Airway epithelial cell (primary cell): ENCODE measurements around a stretch of chr2.

DNA sequence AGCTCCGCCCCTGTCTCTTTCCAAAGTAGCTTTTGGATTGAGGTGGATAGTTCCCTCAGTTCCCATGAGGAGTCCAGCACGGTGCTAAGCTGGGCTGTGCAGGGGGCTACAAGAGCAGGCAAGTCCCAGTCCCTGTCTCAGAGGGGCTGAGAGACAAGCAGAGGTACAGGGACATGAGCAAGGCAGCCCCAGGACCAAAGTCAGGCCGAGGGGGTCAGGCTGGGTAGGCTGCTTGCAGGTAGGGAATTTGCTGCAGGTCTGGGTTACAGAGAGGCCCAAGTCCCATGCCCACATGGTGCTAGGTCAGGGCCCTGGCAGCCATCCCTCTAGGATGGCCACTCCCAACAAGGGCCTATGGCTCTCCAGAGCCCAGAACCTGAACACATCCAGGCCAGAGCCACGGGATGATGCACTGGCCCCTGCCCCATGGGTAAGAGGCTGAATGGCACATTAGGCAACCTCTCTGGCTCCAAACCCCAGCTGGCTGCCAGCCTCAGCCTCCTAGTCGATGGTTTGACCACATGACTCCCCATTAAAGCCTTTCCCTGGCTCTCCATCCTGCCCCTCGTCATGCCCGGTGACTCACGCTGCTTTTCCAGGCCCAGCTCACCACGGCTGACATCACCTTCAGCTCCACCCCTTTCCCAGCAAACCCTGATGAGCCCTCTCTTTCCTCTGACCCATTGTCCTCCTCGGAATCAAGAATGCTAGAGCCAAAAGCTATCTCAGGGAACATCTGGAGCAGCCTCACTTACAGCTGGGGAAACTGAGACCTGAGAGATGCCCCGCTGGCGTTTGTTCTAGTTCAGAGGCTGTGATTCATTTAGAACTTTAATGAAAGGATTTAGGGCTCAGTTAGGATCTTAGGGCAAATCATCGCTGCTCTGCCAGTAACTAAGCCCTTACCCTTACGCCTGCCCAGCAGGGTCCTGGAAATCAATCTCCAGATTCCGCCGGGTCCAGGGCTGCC, 83.6 kb downstream of the SDC1 start:
- RAMPAGE, long total RNA: no peak

DNA sequence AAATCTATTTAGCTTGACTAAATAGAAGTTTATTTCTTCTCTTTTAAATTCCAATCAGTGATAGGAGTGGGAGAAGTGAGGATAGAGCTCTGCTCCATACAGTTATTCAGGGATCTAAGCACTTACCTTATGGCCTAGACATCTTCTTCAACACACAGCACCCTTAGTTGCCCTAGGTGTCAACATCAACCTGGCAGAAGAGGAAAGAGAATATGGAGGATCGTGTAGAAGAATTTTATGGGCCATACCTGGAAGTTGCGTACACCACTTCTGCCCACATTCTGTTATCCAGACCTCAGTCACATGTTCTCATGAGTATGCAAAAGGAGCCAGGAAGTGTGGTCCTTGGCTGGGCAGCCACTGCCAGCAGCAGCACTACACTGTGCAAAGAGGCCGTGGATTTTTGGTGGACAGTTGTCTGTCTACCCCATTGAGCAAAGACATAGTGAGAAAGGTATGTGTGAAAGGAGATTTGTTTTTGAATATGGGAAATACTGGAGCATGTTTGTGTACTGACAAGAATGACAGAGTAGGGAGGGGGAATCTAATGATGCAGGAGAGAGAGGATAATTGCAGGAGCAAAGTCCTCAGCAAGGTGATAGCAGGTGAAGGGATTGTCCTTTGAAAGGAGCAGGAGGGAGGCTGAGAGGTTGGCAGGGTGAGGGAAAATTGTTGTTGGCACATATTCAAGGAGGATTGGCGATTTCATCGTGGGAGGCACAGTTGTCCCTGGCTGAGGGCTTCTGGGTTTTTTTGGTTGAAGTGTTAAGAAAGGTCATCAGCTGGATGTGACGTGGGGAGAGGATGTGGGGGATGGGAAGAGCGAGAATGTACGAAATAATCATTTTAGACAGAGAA, 68.0 kb downstream of the SDC1 start:
- RAMPAGE, long total RNA: no peak

- RAMPAGE, long total RNA: no peak
Measured at GRCh38 chr2:20200672-20201799, 23.9 kb downstream of the SDC1 start.

- RAMPAGE, long total RNA: no peak
Measured at GRCh38 chr2:20215884-20217007, 8.7 kb downstream of the SDC1 start.

DNA sequence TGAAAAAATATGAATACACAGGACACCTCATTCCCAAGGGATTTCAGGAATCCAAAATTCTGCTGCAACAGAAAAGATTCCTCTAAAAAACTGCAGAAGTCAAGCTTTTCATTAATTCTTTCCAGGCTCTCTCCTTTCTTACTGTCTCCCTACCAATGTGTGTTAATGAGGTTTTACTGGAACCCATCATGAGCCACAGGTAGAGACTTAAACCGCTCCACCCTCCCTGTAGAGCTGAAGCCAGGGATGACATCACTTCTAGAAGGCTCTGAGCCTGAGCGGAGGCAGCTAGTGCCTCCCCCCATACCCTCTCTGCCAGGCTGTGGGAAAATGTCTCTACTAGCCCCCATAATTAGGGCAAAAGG, 3.3 kb downstream of the SDC1 start:
- RAMPAGE, long total RNA: no peak

GRCh38 chr2:20370209-20370708, 19.6 kb upstream of the PUM2 start:
- RAMPAGE, long total RNA: no peak

- RAMPAGE, long total RNA: no peak
Measured at GRCh38 chr2:20439122-20439923, 7.6 kb upstream of the RHOB start.

GRCh38 chr2:20446028-20446592, 764 bp upstream of the RHOB start:
- RAMPAGE, long total RNA: no peak

GRCh38 chr2:20446593-20446995, 280 bp upstream of the RHOB start:
- RAMPAGE, long total RNA: no peak

DNA sequence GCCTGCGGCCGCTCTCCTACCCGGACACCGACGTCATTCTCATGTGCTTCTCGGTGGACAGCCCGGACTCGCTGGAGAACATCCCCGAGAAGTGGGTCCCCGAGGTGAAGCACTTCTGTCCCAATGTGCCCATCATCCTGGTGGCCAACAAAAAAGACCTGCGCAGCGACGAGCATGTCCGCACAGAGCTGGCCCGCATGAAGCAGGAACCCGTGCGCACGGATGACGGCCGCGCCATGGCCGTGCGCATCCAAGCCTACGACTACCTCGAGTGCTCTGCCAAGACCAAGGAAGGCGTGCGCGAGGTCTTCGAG, 751 bp downstream of the RHOB start:
- RAMPAGE, long total RNA: no peak

- RAMPAGE, long total RNA: no peak
Measured at GRCh38 chr2:20474017-20474812, 27.3 kb downstream of the RHOB start.

DNA sequence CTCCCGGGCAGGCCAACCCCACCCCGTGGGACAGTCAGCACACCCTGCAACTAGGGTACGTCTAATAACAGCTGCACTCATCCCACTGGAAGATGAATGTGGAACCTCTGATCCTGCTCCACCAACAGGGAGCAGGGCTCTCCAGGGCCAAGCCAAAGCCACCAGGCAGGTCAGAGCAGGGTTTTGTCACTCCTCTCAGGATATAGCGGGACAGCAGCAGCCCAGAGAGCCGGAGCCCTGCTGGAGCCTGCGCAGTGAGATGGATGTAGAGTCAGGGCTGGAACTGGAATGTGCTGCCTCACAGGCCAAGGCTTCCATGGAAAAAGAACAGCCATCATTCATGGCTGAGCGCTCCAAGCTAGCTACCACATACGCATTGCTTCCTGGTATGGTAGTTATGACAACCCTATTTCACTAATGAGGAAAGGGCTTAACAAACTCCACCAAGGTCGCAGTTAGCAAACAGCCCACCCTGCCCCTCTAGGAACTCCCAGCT, 85.3 kb downstream of the HS1BP3 start:
- RAMPAGE, long total RNA: no peak

GRCh38 chr2:20584230-20585055, 66.5 kb downstream of the HS1BP3 start:
- RAMPAGE, long total RNA: no peak

DNA sequence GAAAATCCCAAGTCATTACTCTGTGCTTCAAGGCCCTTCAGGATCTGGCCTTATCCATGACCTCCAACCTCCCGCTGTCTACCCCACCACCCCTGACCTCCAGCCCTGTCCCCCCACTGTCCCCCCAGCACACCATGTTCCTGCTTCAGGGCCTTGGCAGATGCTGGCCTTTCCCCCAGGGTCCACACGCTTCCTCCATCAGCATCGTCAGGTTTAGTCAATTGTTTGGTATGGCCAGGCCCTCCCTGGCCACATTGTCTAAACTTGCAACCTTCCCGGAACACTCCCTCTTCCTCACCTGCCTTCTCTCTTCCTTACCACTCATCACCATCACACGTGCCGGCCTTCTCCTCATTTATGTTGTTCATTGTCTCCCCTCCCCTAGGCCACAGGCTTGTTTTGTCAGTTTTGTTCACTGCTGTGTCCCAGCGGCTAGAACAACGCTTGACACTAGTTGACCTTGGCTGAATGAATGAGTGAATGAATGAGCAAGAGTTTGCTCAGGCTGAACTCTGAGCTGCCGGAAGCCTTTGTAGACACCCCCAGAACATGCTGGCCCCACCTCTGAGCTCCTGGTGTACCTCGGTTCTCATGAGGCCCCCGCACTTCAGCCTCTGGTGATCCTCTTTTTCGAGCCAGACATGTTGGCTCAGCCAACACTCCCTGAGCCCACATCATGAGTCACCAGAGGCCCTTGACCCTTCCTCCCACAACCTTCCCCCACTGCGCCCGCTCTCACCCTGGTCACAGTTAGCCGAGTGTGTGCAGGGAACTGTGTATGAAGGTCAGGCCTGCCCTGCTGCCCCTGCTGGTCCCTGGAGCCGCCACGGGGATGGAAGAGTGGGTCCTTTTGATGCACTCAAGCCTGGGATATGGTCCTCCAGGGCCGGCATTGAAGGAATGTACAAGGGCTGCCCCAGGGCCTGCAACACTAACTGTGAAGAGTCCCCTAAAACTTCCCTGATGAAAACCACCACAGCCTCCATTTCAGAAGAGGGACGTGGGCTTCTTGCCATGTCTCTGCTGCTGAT, 57.6 kb downstream of the HS1BP3 start:
- RAMPAGE, long total RNA: no peak

DNA sequence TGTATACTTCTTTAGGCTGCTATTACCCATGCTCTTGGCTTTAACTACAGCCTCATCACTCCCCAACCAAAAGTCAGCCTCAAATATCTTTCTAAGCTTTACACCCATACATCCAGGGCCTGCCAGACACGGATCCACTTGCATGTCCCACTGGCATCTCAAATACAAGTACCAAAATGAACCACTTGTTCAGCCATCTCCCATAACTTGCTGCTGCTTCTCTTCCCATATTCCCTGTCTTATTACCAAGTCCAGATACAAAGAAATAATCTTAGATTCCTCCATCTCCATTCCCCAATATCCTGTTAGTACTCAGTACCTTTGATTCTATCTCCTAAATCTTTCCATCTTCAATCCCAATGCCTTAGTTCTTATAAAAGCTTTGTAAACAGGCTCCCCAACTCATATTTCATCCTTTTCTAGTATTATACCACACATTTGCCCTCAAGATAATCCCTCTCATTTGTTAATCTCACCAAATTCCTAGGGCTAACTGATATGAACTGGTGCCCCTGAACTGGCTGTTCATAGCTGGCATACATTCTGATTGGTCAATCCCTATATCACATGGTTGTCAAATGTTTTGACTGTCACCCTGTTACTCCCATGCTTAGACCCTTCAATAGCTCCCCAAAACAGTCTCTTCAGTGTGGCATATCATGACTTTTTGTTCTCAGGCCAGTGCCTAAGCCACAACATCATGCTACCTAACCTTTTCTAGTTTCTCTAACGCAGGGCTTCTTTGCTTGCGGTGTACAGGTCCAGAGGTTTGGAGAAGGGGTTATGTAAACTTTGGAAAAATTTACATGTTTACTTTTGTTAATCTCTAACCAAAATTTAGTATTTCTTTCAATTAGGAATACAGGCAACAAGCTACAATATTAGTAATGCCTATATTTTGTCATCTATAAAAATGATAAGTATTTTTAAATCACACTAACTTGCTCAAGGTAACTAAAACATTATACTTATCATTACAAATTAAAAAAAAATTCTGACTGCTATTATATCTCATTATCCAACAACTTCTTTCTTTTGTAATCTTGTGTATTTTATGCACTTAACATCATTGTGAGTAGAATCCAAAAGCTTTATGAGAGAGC, 30.4 kb downstream of the GDF7 start:
- RAMPAGE, long total RNA: no peak

GRCh38 chr2:21002470-21003569, 41.1 kb downstream of the APOB start:
- RAMPAGE, long total RNA: no peak

DNA sequence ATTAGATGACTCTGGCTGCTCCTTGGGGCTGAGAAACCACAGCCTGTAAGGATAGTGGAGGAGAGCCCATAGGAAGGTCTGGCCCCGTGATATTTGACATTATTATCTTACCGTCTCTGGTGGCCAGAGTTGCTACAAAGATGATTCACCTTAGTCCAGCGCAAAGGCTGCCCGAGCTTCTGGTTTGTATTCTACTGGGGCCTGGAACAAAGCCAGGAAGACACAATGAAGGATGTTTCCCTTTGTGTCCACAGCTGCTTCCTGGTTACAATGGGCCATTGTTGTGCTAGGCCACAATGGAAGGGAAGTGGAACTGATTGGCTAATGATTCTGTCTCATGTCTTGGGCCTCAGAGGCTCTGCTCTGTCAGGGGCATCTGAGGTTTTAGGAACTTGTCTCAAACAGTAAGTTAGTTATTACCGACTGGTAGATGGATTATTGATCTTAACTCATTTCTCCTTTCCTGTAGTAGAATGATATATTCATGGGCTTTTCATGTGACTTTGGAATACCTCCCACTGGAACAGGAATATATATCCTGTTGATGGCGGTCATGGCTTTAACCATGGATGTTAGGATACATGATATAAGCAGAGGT, 132.3 kb downstream of the TDRD15 start:
- RAMPAGE, long total RNA: no peak

DNA sequence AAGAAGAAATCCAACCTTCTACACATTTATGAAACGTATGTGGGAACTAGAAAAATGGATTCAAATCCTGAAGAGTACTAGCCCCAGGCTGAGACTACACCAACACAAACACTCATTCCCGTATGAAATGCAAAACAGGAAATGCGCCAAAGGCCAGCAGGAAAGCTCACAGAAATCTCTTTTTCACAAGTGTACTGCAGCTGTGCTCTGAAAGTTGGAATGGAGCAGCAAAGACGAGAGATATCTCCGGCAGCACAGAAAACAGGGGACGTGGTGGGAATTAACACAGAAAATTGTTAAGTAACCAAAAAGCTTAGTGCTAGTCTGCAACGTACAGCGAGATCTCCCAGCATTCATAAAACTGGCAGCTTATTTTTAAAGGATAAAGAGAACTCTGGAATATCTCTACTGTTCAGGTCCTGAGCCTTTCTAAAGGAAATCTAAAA, 913.6 kb downstream of the TDRD15 start:
- RAMPAGE, long total RNA: no peak

GRCh38 chr2:22822326-22822856, 562.6 kb upstream of the KLHL29 start:
- RAMPAGE, long total RNA: no peak

DNA sequence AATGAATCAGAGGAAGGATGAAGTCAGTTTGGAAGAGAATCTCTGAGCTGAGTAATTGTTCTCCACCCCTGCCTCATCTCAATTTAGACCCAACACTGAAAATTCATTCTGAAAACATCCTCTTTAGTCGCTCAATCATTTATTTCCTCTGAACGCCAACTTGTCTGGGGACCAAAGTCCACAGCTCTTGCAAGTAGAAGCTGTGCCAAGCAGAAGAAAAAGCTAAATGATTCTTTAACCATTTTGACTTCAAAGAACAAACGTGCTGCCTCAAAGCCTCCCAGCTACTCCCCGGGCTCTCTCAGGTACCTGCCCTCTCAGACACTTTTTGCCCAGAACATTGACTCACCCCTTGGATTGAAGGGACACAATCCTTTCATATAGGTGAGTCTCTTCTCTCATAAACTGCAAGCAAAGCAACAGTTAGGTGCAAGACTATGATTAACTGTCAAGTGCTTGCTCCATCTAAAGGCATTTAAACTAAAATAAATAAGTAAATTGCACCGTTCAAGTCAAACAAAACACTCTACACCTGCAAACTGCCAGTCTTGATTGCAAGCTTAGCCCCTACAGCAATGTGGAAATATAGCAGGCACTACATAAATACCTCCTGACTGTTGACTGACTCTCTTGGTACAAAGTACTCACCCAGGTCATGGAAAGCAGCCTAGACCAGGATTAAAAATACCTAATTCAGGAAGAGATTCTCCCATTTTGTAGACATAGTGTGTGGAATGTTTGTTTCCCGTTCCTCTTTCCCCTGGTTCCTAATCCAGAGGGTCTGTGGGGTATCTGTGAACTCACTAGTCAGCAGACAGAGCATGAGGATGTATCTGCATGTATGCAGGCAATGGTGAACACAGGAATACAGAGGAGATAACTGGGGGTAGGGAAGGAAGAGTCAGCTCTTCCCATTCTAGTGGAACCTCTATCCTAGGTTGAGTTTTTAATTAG, 176.7 kb upstream of the KLHL29 start:
- RAMPAGE, long total RNA: no peak